ENCODE measurements around a stretch of chr6.

GRCh38 chr6:75751377-75752009 lies 2.5 kb downstream of the MYO6 start:
- PRO-cap, result unidirectional peak, minus-strand start at chr6:75751676

- PRO-cap, result no peak
Observed at GRCh38 chr6:76876731-76877310, 586.5 kb downstream of the HTR1B start.

DNA sequence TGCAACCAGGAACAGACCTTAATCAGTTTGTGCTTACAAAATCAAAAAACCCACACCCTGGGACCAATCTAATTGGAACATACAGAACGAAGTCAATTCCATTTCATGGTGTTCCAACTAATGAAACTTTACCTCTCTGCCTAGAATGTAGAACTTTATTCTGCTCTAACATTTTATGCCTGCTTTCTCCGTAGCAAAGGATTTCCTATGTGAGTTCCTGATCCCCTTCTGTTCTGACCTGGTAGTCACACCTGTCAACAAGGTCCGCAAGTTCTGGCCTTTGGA lies 390.3 kb downstream of the HTR1B start:
- PRO-cap, result no peak

DNA sequence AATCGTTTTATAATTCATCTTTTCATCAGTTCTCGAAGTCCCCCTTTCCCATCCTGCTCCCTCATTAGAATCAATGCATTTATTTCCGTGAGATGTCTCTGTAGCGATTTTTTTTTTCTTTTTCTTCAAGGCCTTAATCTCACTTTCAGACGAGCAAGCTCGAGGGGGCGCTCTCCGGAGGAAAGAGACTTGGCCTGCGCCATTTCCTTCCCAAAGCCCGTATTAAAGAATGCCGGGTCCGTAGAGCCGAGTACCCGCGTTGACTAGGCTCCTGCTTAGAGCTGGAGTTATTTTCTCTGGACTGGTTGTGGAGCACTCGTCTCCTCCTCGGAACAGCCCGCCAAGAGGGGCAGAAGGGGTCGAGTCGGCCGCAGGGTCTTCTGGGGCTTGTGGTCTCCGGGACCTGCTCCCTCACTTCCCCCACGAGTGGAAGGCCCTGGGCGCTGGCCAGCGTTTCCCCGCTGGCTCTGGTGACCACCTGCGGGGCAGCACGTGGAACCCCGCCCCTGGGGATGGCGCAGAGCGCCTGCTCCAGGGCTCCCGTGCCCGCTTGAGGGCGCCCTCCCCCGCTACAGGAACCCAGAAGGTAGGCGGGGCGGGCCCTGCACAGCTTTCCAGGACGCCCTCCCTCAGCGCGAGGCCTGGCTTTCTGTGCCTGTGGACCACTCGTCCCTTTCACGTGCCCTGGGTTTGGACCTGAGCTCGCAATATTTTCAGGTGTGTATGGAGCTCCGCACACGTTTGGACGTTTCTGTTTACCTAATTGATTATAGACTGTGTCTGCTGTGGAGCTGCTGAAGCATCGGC lies 2.6 kb upstream of the MEI4 start:
- PRO-cap, result no peak

- PRO-cap, result no peak
Observed at GRCh38 chr6:77839037-77839398, 186.2 kb downstream of the MEI4 start.

DNA sequence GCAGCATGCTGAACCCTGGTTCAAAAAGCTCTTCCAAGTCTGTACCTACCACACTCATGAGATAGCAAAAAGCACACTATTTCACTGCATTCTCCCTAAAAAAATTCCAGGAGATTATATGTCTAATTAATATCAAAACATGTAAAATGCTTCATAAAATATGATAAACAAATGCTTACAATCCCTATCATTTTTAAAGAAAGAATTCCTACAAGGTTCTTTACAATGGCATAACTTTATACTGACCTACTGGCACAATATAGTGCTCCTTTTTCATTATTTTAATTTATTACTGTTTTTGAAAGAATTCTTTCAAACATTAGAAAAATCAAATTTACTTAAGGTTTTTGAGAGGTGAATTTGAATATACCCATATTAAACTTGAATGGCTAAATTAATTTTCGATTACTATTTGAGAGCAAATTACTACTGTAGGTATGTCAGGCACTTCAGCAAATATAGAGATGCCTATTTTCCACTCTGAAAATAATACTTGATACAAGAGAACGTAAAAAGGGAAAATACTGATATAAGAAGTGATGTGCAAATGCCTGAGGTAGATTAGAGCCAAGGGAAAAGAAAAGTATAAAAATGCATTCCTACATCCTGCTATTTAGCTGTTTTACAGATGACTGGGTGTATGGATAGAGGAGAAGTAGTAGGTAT lies 36.7 kb downstream of the PHIP start:
- PRO-cap, result no peak

DNA sequence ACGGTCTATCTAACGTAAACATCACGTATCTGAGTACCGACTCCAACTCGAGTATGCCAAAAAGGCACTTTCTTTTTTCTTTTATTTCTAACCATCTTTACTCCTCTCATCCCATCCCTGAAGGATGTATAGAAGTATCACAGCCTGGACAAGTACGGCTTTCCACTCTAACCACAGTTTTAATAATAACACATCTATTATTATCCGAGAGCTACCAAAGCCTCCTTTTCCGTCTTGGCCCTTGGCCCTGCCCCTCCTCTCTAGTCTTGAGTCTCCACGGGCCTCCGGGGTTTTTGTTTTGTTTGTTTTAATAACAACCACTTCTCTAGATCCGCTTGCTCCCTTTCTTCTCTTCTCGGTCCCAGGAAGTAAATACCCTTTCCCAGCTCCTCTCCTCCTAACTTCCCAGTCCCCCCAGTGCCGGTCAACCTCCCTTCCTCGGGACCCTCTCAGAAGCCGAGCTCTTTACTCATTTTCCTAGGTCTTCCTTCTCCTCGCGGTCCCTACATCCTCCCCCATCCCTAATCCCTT lies 666 bp downstream of the LCA5 start:
- PRO-cap, result bidirectional peak, plus-strand start at position 310 of the sequence, minus-strand start at position 187 of the sequence

GRCh38 chr6:79538350-79539016 lies 1.3 kb upstream of the LCA5 start:
- PRO-cap, result no peak

DNA sequence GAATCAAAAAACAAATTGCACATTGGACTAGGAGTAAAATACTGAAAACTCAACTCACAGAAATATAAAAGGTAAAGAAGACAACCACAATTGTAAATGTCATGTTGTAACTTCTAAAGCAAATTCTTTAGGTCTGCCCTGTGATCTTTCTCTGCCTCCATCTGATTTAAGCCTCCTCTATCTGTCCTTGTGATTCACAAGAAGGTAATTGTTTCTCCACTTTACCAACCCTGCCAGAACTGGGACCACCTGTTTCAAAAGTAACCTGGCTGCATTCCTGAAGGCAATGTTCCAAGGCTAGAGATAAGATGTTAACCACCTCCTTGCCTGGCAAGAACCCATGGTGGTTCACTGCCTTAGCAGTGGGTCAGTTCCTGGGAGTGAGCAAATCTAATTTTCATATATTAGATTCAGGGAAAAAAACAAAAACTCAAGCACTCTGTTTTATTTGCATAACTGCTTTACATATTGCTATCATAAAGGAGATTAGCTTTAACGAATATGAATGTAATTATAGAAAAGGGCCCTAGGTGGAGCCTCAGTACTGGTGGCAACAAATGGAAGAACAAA lies 33.3 kb upstream of the LCA5 start:
- PRO-cap, result no peak

DNA sequence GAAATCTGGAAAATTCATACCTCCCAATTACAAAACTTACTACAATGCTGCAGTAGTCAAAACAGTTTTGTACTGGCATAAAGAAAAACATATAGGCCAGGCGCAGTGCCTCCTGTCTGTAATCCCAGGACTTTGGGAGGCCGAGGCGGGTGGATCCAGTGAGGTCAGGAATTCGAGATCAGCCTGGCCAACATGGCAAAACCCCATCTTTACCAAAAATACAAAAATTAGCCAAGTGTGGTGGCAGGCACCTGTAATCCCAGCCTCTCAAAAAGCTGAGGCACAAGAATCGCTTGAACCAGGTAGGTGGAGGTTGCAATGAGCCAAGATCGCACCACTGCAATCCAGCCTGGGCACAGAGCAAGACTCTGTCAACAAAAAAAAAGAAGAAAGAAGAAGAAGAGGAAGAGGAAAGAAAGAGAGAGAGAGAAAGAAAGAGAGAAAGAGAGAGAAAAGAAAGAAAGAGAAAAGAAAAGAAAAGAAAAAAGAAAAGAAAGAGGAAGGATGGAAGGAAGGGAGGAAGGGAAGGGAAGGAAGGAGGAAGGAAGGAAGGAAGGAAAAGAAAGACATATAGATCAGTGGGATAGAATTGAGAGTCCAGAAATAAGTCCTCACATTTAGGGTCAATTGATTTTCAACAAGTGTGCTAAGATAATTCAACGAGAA lies 34.1 kb upstream of the SH3BGRL2 start:
- PRO-cap, result no peak

- PRO-cap, result no peak
Observed at GRCh38 chr6:81696604-81697011, 55.9 kb downstream of the TENT5A start.

DNA sequence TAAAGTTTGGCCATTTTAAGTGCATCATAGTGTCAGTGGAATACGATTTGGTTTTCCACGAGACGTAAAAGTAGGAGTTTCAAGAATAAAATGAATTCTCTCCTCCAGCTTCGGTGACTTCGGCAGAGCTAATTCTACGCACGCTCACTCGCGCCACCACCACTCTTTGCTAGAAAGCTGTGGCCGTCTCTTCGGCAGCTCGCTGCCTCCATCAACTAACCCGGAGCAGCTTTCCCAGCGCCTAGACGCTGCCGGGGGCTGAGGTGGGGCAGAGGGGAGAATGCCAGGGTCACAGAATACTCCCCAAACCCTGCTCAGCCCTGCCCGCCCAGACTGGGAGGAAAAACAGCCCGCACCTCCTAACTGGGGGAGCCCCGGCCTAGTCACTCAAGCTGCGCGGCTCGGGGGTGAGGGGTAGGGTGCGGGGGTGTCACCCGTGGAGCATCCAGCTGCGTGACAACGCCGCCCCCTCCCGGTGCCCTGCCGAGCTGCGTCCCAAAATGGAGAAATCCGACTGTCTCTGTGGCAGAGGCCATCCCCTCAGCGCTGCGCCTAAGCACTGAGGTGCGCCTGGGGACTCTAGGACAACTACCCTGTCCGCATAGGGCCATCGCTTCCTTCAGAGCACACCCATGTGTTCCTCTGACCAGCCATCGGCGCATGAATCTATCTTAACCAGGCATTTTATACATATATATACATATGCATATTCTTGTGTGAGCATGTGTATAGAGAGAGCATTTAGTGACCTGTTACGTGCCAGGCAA lies 1.3 kb upstream of the TENT5A start:
- PRO-cap, result bidirectional peak, plus-strand start at position 137 of the sequence, minus-strand start at position 133 of the sequence; bidirectional peak, plus-strand start at position 507 of the sequence, minus-strand start at position 335 of the sequence

GRCh38 chr6:81787837-81788231 lies 35.4 kb upstream of the TENT5A start:
- PRO-cap, result no peak

DNA sequence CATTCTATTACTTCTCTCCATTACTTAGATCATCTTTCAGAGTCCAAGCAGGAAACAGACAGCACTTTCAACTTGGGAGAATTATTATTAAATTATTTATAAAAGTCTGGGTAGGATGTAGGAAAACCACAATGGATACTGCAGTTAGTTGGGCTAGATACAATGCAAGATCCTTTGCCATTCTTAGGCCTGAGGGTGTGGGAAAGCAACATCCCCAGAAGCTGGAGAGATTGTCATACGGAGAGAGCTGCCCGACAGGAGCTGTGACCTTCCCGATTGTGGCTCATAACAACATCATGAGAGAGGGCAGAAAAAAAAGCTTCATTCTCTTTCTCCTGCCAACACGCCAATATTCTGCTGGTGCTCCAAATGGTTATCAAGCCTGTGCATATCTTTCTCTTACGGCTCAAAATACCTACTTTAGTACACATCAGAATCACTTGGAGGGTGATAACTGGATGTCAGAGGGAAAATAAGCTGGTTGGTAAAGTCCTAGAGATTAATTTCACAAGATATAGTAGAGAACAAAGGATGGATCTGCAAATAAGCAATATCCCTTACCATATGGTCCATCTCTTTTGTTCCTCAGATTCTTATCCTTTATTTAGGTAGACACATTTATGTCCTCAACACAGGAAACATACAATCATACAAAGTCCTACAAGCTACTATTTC lies 81.0 kb downstream of the IBTK start:
- PRO-cap, result no peak

- PRO-cap, result no peak
Observed at GRCh38 chr6:82211197-82211772, 36.3 kb downstream of the IBTK start.

DNA sequence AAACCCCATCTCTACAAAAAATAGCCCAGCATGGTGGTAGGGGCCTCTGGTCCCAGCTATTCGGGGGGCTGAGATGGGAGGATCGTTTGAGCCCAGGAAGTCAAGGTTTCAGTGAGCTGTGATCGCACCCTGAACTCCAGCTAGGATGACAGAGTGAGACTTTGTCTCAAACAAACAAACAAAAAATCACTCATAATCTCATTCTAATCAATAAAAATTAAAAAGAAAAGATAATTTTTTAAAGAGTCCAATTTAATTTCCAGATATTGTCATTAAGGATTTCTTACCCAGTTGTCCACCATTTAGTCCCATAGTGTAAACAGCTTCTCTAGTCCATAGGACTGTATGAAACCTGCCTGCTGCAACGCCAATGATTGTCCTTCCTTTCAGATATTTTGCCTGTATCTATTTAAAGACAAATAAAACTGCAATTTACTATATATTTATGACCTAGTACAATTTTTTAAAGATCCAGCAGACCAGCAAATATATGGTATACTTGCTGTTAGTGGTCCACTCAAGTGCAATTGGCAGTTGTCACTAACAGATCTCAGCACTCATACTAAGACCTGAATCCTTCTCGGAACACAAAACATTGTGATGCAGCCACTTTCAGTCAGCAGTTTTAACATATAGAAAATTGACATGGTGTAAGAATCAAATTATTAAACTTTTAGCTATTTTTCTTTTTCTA lies 23.6 kb downstream of the IBTK start:
- PRO-cap, result no peak

DNA sequence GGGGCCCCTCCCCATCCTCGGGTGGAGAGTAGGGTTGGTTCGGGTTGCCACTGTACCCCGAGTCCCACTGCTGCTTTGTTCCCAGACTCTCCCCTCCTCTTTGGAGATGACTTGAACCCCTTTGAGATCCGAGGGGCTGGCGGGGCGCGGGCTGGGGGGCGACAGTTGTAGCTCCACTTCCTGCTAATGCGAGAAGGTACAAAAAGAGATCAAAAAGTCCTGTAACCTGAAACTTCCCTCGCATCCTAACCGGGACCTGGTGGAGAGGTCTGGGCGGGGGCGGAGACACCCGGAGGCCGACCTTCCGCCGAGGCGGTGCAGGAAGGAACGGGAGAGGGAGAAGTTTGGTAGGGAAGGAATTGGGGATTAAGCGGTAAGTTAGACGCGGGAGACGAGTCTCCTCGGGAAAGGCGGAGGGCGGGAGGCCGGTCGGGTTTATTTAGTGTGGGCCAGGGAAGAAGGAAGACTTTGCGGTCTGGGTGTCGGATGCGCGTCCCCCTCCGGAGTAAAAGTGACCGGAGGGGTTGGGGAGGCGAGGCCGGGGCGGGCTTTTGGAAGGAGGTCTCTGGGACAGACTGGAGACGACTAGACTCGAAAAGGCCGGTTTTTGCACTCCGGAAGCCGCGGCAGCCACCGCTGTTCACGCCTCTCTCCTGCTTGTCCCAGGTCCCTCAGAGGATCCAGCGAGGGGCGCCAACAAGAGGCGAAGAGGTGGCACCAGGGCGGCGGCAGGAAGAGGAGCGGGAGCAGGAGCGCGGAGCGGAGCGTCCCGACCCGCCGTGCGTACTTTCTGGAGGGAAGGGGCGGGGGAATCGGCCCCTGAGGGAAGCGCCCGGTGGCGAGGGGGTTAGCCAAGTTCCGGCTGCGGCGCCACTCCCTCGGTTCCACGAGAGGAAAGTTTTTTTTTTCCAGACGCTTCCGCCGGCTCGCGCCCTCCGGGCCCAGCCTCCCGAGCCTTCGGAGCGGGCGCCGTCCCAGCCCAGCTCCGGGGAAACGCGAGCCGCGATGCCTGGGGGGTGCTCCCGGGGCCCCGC lies 657 bp downstream of the TPBG start:
- PRO-cap, result bidirectional peak, plus-strand start at position 674 of the sequence, minus-strand start at position 673 of the sequence; bidirectional peak, plus-strand start at position 911 of the sequence, minus-strand start at position 792 of the sequence

- PRO-cap, result no peak
Observed at GRCh38 chr6:83463869-83464362, 33.1 kb upstream of the ME1 start.

DNA sequence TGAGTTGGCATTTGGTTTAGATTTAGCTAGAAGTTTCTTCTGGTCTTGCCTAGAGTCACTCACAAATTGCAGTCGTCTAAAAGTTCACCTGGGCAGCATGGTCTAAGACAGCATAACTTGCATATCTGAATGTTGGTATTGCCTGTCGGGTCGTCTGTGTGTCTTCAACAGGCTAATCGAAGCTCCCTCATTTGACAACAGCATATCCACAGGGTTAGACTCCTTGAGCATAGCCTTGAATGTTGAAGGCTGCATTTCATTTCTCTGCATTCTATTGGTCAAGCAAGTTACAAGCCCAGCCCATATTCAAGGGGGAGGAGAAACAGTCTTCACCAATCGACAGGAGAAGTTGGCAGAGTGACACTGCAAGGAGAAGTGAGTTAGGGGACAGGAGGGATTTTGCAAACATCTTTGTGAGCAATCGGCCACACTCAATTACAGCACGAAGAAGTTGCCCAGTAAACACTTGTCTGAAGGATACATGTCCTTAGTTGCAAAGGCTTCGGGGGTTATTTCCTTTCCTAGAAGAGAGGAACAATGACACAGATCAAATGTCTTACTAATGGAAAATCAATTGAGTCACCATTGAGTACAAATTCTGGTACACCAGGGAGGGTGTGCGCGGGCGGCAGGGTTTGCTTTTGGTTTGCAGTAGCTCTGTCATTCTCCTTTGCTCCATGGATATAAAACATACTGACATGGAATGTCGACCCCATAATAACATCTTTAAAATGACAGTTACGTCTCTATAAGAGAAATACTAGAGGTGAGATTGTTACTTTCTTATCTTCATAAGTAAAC lies 60.6 kb upstream of the NT5E start:
- PRO-cap, result no peak

GRCh38 chr6:85449776-85449816 lies 287 bp upstream of the NT5E start:
- PRO-cap, result no peak

All from bile duct (tissue), 1 donor.